Bile duct (tissue), 1 donor: ENCODE measurements around a stretch of chr3.

GRCh38 chr3:53083554-53084046 lies 37.7 kb upstream of the SFMBT1 start:
- PRO-cap, result no peak

GRCh38 chr3:53130864-53131561 lies 778 bp upstream of the RFT1 start:
- PRO-cap, result no peak

DNA sequence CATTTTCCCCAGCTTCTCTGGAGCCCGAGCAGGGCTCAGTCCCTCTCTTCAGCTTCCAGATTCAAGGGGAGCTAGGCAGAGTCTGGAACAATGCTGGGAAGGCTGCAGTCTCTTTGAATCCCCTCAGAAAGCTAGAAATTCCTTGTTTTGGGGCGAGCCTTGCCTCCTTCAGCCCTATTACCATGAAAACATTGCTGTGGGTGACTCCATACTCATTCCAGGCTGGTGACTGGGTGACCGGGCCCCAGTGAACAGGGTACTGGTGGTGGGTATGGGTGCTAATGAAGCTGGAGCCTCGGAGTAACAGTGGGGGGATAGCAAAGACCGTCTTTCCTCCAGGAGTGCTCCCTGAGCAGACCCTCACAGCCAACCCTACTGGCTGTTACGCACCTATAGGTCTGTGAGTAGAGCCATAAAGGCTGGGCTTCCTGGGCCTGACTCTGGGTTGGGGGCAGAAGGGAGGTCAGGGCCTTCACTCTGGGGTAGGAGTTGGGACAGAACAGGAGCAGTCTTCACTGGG lies 4.8 kb downstream of the PRKCD start:
- PRO-cap, result no peak

GRCh38 chr3:53168958-53169778 lies 8.2 kb downstream of the PRKCD start:
- PRO-cap, result no peak

DNA sequence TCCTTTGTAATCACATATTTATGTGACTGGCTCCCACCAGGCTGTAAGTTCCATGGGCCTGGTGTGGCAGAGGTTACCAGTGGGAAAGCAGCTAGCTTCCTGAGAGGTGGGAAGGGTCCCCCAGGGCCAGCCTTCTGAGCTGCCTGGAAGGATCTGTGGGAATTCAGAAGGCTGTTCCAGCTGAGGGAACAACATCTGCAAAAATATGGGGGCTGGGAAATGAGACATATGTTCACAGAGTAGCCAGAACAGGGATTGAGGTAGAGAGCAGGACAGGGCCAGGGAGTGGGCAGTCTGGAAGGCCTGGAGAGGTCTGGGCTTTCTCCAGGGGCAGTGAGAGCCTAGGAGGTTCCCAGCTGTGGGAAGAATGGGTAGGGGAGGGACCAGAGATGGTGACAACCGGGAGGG lies 10.5 kb downstream of the PRKCD start:
- PRO-cap, result no peak

DNA sequence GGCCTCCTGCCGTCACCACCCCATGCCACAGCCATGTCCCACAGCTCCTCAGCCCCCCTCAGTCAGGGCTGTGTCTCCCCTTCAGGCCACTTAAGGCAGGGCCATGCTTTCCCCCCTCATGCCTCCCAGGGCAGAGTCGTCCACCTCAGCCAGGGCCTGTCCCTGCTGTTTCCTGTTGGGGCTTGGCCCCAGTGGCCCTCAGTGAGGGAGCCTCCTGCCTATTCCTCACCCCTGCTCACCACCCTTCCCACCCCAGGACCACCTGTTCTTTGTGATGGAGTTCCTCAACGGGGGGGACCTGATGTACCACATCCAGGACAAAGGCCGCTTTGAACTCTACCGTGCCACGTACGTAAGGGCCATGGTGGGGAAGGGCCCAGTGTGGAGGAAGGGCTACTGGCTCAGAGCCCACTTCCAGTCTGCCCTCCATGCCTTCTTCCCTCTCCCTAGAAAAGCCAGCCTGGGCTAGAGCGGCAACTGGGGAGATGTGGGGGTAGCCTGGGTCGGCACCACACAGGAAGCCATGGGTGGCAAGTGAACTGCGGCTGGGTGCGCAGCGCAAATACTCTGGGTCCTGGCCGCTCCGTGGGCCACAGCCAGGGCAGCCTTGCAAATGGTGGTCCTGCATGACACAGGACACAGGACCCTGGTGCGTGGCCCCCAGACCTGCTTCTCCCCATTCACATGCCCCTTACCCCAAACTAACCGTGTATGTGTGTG lies 25.5 kb downstream of the PRKCD start:
- PRO-cap, result no peak

- PRO-cap, result no peak
Observed at GRCh38 chr3:53633237-53633806, 138.9 kb downstream of the CACNA1D start.

DNA sequence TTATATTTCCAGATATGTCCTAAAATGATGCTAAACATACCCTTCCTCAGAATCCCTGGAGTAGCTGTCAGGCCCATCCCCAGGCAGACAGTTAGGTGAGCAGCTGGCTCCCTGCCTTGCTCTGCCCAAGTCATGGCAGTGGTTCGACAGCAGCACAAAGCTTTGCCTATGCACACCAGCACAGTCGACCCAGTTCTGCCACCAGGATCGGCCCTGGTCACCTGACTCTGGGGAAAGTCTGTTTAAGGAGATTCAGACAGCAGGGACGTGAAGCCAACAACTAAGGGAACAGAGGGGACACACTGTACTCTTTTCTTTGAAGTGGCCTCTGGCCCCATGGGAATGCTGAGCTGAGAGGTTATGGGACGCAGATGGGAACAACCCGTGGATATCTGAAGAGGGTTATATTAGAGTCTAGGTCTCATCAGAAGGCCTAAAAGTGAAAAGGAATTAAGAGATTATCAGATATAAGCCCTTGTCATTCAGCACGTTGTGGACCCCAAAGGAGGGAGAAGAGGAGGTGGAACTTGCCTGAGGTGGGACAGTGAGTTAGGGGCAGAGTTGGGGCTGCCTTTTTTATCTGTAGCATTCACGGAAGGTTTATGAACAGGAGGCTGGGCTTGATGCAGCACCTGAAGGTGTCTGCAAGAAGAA lies 134.8 kb downstream of the CHDH start:
- PRO-cap, result no peak

DNA sequence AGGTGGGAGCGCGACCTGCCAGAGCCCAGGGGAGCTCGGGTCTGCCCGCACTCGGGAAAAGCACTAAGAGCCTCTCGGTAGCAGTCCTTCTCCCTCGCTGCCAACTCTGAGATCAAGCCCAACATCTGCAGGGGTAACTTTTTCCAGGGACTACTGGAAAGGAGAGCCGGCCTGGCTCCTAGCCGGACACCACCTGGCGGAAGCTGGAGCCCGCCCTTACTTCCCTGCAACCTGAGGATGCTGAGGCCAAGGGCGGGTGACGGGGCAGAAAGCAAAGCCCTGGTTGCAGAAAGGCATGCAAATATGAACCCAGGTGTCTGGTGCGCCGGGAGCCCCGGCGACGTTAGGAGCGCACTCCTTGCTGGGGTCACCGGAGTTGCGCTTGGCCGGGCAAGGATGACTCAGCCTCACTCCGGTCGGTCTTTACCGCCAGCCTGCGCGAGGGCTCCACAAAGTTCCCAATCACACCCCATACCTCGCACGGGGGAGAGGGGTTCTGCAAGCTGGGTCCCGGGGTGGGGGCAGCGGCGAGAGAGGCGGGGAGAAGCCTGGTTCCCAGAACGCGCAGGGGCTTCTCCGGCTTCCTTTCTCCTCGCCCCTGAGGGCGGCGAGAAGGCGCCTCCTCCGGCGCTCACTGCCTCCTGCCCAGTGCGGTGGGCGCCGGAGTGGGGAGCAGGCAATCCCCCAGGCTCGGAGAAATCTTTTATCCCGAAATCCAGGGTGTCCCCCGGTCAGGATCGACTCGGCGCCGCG lies 1.3 kb upstream of the CACNA2D3 start:
- PRO-cap, result no peak

DNA sequence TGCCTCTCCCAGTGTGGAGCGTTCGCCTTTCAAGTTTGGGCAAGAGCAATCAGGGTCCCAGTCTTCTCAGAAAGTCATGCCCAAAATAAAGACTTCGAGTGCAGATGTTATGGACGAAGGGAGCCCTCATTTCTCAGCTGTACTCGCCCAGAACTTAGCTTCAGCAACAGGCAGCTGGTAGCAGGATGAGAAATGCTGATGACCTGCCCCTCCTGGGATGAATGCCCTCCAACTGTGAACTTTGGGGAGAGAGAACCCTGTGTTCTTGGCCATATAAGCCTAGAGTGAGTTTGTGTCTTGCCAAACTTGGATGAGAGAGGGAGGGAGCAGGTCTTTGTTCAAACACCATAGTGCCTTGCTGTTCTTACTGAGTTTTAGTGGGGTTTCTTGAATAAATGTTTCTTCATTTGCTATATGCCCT lies 400.3 kb downstream of the LRTM1 start:
- PRO-cap, result no peak

GRCh38 chr3:54836814-54837490 lies 90.9 kb downstream of the LRTM1 start:
- PRO-cap, result no peak

DNA sequence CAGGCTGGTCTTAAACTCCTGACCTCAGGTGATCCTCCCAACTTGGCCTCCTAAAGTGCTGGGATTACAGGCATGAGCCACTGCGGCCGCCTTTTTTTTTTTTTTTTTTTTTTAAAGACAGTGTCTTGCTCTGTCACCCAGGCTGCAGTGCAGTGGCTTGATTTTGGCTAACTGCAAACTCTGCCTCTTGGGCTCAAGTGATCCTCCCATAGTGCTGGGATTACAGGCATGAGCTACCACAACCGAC lies 39.1 kb upstream of the TASOR start:
- PRO-cap, result no peak

DNA sequence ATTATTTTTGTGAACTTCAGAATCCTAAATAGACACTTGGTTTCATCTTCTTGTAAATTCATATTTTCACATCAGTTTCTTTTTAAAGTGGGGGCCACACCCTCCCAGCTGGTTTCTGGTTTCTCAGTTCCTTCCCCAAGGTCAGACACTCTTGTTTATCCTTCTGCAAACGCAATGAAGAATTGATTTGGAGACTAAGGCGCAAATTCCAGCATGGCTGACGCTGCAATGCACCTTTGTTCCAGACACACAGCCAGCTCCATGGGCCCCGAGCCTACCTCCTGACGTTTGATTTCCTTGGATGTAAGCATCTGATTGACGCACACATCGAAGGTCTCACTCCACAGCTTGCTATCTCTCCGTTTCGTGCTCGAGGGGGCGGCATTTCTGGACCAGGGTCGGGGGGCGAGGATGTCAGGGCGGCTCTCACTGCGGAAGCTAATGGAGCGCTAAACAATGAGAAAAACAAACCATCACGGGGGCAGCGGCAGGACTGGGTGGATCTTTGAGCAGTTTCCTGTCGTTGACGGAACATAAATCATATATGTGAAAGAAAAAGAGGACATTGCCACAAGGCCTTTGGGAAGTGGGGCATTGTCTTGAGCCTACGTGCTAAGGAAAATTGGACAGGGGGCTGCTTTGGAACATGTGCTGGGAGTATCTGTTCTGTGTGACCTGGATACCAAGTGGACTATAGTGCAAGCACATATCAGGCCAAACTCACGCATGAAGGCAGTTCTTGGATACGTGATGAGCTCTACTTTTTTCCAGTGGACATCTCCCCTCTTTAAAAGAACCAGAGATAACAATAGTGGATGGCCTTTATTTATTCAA lies 46.8 kb downstream of the ARHGEF3 start:
- PRO-cap, result no peak

DNA sequence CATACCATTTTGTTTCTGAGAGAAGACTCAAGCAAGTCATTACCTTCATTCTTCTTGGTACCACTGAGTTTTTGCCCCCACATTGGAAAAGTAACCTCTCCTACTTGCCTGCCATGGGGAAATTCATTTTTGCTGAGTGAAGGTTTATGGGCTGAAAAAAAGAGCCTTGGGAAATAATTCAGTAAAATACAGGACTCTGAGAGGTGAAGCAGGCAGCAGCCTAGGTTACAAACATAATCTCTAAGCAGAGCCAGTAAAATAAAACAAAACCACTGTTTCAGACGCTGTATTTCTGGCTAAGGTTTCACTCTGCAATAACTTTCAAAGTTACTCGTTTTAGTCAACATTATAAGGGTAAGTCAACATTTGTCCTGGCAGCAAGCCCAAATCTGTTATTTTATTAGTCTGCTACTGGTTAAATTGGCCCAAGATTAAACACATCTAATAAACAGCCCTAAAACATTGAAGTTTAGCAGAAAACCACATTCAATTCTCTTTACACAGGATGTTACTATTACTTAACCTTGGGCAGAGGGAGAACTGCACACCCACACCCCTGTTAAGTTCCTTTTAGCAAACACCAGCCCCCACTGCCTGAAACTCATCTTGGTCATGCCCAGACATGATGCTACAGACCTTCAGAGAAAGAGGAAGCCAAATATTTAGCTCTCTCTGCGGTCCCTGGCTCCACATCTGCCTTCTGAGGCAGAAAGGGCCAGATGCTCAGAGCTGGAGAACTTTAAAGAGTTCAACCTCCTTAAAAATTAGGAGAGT lies 18.1 kb downstream of the ARHGEF3 start:
- PRO-cap, result no peak

DNA sequence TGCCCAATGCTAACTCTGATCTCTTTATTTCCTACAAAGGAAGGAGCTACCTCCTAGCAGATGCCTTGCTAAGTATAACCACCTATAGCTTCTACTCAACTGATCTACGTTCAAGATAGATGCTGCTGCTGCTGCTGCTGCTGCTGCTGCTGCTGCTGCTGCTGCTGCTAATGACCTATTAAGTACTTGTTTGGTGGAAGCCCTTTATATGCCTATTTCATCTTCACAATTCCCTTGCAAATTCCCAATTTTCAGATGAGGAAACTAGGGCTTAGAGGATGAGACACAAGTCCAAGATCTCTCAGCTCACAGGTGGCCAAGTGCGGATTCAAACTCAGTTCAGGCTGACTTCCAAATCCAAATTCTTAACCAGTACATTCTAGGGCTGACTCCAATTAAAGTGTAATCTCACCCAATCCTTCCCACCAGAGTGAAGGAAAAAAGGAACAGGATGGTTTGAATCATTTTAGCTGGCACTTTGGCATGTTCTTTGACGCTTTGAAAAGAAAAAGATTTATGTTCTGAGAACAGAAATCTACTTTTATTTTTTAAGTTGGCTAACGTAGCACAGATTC lies 12.8 kb downstream of the ARHGEF3 start:
- PRO-cap, result no peak

DNA sequence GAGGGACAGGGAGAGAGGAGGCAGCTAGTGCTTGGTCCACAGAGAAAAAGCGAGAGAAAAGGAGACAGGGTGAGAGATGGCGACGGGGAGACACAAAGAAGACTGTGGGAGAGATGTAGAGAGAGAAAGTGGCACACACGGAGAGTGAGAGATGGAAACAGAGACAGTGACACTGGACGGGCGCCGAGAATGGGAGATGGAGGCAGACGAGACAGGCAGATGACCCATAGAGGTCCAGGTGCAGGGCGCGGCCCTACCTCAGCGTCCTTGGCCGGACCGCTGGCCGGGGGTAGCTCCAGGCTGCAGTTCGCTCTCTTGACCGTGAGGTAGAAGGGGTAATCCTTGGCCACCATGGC lies 325 bp downstream of the ARHGEF3 start:
- PRO-cap, result no peak

- PRO-cap, result bidirectional peak, plus-strand start at chr3:57078912, minus-strand start at chr3:57078732
Observed at GRCh38 chr3:57078085-57079147, 18.0 kb downstream of the SPATA12 start.

DNA sequence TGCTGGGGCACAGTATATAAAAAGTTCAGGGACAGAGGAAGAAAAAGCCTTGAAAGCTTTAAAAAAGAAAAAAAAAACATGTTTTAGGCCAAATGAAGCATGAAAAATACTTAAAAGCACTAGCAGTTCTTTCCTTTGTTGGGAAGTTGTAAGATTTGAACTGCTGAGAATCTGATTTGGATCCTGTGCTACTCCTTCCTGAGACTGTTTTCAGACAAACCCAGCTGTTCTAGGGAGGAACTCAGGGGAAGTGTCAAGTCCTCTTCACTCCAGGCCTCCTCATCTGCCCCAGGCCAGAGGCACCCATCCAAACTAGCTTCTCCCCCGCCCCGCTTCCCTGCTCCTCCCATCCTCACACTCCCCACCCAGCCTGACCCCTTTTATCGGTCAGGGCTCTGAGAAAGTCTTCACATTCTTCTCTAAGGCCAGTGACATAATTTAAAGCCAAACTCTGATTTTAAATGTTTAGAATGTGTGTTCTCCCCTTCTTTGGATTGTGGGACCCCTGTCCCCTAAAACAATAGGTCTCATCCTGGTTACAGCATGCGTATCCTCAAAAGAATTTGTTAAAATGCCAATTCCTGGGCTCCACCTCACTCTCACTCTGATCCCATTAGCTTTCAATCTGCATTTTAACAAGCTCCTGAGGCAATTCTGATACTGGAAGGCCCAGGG lies 4.8 kb downstream of the IL17RD start:
- PRO-cap, result no peak

GRCh38 chr3:57571318-57572183 lies 15.5 kb downstream of the PDE12 start:
- PRO-cap, result no peak

GRCh38 chr3:57597505-57598395 lies 606 bp upstream of the ARF4 start:
- PRO-cap, result bidirectional peak, plus-strand start at chr3:57597726, minus-strand start at chr3:57597344; bidirectional peak, plus-strand start at chr3:57598144, minus-strand start at chr3:57597973